Neutrophil (primary cell): ENCODE results near the genes REG3G, CTNNA2, DNAH6 and KCMF1.

DNA sequence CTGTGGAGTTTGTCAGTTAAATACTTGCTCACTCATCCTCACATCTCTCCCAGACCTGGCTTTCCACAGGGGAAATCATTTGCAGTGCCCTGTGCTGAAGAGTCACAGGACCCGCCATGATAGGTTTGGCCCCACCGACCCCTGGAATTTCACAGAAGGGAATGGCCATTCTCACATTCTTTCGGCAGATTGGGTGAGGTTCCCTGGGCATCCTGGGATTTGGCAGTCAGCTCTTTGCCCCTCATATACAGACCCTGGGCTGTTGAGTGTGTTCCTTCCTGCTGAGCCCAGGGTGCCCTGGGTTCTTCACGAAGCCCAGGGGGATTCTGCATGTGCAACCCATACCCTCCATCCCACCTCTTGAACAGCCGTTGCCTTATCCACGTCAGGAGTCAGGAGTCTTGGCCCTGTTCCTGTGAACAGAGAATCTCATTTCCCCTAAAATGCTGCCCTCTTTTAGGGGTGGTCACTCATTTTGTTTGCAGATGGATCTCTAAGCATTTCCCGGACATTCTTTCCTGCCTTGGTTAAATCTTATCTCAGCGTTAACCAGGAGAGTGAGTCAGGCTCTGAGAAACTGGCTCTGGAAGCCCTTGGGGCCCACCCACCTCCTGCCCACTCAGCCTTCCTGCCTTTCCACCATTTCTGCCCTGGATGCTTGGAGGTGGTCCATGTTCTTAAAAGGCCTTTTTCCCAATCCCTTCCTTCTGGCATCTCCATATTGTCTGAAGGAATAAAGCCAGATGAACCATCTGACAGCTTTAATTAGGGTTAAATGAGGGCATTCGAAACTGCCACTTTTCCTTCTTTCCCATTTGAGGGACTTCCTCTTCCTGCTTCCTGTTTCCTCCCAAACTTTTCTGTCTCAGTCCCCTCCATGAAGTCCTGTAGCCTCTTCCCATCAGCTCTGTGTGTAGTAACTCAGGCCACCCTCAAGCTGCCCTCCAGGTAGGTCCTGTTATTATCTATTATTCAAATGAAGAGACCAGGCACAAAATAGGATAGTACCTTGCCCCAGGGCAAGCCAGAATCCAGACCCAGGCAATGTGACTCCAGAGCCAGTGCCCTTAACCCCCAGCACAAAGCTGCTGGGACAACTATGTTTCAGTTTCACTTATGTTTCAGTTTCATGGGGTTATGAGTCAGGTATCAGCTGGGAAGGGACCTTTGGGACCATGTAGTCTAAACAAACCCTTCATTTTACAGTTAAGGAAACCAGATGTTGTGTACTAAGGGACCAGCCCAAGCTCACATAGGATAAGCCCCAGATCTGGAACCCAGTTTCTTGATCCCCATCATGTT is 9.5 kb downstream of the HK2 start:
- PRO-cap = no peak

DNA sequence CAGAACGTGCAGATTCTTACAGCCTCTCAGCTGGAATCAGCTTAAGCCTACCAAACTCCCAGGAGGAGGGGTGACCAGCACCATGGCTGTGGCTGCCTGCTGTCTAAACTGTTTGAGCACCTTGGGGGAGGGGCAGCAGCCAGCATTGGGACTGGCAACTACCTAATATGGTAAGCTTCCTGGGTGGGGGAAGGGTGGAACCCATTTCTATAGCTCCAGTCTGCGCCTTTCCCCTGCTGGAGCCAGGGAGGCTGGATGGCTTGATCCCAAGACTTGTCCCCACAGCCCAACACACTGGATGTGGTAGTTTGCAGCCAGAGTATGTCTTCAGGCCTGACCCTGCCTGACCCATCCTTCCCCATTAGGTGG is 10.7 kb upstream of the POLE4 start:
- PRO-cap = no peak

- PRO-cap = no peak
Observed at GRCh38 chr2:77103319-77103698, 418.9 kb downstream of the LRRTM4 start.

DNA sequence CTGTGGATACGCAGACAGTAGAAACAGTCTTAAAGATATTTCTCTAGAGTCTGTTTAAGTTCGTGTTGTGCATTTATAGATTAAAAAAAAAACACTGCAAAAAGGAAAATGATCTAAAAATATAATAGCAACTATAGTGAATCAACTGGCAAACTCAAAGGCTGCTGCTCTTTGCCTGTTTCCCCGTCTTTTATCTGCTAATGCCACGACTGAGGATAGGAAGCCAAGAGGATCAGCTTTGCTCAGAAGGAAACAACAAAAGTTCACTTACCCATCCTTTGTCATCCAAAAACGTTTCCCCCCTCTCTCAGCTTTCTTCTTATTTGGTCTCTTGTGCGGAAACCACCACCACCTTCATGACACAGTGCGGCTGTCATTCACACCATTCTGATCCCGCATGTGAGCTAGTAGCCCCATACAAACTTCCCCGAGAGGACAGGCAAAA is 757 bp downstream of the LRRTM4 start:
- PRO-cap = no peak

GRCh38 chr2:77954669-77955255 is 432.6 kb upstream of the LRRTM4 start:
- PRO-cap = no peak

DNA sequence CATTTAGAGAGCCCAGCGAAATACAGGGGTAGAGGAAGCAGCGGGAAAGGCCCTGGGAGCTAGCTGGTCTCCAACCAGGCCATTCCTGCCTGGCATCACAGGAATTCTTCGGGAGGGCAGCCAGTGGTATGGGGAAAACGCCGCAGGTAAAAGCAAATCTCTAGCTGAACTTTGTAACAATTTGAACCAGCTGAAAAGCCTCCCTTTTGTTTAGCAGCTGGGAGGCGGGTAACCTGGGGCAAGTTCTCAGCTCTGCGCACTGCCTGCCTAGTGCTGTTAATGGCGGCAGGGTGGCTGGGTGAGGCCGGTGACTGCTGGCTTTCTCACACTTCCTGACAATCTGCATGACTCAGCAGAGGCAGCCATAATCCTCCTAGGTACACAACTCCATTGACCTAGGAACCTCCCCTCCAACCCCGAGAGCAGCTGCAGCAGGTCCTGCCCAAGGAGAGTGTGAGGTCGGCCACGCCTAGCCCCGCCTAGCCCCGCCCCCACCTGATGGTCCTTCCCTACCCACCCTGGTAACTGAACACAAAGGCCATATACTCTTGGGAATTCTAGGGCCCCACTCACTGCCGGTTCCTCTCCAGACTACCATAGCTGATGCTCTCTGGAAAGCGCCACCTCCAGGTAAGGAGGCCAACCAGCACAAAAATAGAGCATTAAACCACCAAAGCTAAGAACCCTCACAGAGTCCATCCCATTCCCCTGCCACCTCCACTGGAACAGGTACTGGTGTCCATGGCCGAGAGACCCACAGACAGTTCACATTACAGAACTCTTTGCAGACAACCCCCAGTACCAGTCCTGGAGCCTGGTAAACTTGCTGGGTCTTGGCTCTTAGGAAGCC is 483.7 kb upstream of the REG3G start:
- PRO-cap = no peak

DNA sequence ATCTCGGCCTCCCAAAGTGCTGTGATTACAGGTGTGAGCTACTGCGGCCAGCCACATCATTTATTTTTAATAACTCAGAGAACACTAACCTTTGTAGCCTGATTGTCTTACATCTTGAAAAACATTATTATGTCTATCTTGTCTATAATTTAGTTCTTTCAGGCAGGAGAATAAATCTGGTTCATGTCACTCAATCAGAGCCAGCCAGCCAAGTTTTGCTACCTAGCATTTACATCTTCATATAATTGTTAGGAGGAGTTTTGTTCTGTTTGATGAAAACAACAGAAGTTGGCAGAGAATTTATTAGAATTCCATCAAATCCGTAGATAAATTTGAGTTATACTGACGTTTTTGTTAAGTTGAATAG is 360.3 kb upstream of the REG3G start:
- PRO-cap = no peak

DNA sequence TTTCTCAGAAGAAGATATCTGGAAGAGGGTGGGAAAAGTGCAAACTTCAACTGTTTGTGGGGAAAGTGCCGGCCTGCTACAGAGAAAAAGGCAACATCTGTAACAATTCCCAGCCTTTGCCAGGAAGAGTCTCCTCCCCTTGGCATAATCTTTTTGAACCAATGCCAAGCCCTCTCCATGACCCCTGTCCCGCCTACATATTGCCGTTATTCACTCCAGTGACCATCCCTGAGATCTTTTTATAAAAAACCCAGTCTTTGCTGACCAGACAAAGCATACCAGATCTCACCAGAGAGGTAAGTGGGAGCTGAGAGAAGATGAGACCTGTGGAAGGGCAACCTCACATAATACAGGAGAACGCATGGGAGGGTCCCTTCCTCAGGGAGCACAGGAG is at the start of gene REG3G:
REG3G (plus strand) TSS at position 225 of the 394 bp plus-strand sequence.
- PRO-cap = no peak

- PRO-cap = no peak
Observed at GRCh38 chr2:79512468-79513709, at the start of gene CTNNA2. TSS of gene CTNNA2 (plus strand) at chr2:79513051.

- PRO-cap = no peak
Observed at GRCh38 chr2:82797156-82797823, 1661.8 kb downstream of the SUCLG1 start.

DNA sequence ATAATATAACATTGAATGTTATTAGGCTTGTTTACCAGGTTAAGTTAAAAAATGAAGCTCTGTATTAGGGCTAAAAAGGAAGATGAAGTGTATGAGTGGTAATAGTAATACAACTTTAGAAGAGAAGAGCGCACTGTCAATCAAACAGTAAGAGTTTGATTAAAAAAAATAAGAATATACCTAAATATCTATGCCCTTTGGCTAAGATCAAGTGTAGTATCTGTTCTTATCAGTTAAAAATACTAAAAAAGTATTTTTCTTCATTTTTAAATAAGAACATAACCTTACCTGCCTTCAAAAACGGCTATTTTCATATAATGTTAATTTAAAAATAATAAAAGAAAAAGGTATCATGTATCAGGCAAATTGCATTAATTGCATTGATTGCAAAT is 1647.6 kb downstream of the SUCLG1 start:
- PRO-cap = no peak

- PRO-cap = no peak
Observed at GRCh38 chr2:84486369-84487250, 27.5 kb upstream of the SUCLG1 start.

DNA sequence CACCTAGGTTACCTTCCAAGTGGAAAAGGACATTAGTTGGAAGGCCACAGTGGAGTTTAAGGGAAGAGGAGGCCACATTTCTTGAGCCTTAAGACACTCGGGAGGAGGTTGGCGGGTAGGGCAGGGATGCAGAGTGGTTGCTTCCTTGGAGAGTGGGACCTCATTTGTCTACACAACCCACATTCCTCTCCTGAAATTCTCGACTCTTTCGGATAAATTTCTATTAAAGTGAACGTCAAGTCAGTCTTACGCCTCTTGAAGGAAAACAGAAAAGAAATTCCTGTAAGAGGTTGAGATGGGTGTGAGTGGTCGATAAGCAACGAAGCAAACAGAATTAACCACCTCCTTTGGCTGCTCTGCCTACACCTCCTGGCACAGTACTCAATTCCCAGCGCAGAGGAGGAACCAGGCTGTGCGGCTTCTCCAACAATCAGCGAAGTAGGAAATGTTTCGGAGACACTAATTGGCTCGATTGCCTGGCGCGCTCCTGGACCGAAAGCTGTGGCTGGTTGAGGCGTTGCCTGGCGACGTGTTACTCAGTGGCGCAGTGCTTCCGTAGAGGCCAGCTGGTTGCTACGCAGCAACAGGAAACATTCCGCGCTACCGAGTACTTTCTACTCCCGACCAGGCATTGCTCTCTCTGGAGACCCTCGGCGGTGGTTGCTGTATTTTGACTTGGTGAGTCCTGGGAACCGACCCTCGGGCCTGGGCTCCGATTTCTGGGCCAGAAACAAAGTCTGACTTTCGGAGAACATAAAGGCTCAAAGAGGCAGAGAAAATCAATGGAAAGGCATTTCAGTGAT is at the start of gene DNAH6:
DNAH6 (plus strand) TSS at position 593 of the 803 bp plus-strand sequence.
- PRO-cap = no peak

DNA sequence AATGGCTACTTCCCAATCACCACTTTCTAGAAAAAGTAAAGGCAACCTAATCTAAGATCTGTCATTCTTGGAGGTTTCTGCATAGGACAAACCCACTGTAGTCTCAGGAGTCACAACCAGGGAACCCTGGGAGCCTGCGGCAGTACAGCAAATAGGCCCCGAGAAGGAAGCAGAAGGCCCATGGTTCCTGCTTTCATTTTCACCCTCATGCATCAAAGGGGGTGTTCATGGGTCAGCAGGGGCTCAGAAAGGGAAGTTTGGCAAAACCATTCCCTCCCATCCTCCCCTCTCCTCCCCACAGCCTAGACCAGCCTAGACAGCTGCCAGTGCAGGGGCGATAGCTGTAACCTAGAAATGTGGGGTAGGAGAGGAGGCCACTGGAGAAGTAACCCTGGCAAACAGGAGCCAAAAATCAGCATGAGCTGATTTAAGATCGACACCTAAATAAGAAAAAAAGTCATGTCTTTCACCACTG is 48.0 kb downstream of the TRABD2A start:
- PRO-cap = no peak

GRCh38 chr2:84845906-84846646 is 34.8 kb downstream of the TRABD2A start:
- PRO-cap = no peak

DNA sequence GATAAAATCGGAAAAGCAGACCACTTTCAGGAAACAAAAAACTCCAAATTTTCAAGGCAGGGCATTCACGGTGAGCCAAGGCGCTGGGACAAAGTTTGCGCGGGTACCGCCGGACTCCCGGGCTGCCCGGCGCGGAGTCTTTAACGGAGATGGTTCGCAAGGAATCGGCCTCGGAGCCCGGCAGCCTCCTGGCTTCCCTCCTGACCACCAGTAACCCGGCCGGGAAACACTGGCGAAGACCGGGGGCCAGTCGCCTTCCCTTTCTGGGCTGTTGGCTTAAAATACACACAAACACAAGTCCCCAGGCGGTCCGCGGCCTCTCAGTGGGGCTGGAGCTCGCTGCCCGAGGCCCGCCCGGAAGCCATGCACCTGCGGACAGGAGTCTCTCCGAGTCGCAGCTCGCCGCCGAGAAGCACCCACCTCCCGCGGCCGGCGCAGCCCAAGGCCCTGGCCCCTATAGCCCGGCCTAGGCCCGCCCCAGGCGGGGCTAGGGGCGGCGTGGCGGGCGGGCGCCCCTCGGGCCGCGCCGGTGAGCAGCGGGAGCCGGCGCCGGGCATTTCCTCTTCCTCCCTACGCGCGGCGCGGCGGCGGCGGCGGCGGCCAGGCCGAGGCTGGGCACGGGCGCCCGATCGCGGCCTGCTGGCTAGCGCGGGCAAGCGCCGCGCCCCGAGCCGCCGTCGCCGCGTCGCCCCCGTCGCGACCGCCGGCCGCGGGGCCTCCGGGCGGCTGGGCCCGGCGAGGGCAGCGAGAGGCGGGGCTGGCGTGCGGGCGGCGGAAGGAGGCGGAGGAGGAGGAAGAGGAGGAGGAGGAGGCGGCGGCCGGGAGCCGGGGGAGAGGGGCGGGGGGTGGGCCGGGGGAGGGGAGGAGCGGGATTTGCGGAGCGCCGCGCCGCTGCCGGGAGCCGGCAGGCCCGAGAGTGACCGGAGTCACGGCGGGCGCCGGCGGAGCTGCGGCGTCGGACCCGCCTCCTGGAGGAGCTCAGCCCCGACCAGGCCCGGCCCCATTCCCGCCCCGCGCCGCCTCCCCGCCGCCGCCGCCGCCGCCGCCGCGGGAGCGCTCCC is at the start of gene KCMF1:
KCMF1 (plus strand) TSS at position 907 of the 1,061 bp plus-strand sequence.
- PRO-cap = bidirectional peak, plus-strand start at position 559 of the sequence, minus-strand start at position 427 of the sequence; bidirectional peak, plus-strand start outside the sequence, minus-strand start at position 918 of the sequence

DNA sequence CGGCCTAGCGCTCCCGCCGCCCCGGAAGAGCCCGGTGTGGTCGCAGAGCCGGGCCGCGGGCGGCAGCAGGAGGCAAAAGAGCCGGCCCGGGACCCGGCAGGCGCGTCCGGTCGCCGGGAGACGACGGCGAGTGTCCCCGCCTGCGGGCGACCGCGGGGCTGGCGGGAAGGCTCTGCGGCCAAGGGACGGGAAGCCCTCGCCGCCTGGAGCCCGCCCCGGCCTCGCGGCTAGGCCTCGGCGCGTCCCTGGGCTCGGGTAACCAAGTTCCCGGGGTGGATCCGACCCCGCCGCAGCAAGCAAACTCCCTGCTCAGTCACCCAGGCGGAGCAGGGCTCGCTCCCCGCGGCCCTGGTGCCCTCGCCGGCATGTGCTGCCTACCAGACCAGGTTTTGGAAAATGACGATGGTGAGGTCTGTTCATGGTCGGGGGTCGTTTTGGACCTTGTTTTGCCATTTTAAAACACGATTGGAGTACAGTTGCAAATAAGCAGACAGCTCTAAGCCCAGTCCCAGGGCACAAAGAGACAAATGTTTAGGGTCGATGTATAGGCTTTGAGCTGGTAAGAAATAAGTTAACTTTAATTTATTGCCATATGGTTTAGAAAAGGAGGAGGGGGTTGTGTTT is 987 bp downstream of the KCMF1 start:
- PRO-cap = no peak

- PRO-cap = no peak
Observed at GRCh38 chr2:85034869-85035646, 64.1 kb downstream of the KCMF1 start.

GRCh38 chr2:85139295-85140351 is 6.4 kb downstream of the TCF7L1 start:
- PRO-cap = no peak

- PRO-cap = no peak
Observed at GRCh38 chr2:85155129-85155440, 21.9 kb downstream of the TCF7L1 start.